Duodenum (tissue), 1 donor: Measurements from ENCODE around the genes SGSM2, METTL16 and RAP1GAP2.

DNA sequence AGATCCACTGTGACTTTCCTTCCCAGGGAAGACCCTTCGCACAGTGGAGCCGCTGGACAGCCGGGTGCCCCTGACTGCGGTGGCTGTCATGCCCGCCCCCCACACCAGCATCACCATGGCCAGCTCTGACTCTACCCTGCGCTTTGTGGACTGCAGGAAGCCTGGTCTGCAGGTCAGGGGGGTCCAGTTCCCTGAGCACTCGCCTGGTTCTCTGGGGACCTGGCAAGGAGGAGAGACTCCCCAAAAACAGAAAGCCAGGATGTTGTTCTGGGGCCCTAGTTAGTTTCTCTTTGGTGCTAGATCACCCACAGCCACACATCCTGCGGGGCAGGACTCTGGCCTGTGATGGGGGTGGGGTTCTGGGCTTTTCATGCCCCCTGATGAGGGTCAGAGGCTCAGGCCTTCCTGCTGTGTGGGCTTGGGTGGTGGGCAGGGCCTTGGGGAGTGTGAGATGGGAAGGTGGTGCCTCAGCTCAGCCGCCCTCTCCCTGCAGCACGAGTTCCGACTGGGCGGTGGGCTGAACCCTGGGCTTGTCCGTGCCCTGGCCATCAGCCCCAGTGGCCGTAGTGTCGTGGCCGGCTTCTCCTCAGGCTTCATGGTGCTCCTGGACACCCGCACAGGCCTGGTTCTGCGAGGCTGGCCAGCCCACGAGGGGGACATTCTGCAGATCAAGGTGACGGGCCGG, 7.0 kb upstream of the SERPINF2 start:
- PRO-cap, result no peak

GRCh38 chr17:1736936-1737762, 5.5 kb upstream of the SERPINF2 start:
- PRO-cap, result no peak

- PRO-cap, result no peak
Measured at GRCh38 chr17:1770890-1771264, 9.0 kb downstream of the SERPINF1 start.

- PRO-cap, result unidirectional peak, minus-strand start at chr17:1786965
Measured at GRCh38 chr17:1786885-1787547, 25.2 kb downstream of the SERPINF1 start.

DNA sequence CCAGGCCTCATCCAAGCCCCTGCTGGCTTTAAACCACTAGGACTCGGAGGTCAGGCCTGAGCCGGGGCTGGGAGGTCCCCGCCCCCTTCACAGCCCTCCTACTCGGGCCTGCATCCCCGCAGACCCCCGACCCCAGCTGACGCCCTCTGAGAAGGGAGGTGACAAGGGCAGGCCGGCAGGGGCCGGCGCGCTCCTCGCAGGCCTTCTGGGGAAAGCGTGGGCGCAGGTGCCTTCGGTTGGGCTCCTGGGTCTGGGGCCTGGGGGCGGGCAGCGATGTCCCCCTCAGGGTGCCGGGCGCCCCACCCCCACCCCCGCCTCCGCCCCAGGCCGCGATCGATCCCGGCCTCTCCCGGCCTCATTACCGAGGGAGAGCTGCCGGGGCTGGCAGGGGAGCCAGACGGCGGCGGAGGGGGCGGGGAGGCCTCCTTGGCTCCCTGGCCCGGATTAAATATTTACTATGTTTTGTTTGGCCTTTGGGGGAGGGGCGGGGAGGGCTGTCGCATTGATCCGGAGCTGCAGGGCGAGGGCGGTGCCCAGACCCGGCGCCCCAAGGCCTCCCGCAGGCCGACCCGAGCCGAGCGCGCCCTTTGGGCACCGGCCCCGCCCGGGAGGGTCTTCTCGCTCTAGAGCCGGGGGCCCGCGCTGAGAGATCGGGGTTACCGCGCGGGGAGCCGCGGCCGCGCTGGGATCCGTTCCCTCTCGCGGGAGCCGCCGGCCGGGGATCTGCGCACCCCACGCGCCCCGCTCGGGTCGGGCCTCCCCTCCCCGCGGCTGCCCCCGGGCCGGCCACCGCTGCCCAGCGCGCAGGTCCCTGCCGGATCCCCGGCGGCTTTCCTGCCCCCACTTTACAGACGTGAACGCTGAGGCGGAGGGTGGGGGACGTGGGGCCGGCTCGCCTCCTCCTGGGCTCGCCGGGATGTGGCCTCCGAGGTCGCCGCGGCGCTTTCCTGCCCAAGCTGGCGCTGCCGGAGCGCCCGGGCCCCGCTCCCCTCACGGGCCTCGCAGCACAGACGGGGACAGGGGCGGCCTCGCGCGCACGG, 27.1 kb downstream of the RTN4RL1 start:
- PRO-cap, result bidirectional peak, plus-strand start at position 536 of the sequence, minus-strand start at position 360 of the sequence

DNA sequence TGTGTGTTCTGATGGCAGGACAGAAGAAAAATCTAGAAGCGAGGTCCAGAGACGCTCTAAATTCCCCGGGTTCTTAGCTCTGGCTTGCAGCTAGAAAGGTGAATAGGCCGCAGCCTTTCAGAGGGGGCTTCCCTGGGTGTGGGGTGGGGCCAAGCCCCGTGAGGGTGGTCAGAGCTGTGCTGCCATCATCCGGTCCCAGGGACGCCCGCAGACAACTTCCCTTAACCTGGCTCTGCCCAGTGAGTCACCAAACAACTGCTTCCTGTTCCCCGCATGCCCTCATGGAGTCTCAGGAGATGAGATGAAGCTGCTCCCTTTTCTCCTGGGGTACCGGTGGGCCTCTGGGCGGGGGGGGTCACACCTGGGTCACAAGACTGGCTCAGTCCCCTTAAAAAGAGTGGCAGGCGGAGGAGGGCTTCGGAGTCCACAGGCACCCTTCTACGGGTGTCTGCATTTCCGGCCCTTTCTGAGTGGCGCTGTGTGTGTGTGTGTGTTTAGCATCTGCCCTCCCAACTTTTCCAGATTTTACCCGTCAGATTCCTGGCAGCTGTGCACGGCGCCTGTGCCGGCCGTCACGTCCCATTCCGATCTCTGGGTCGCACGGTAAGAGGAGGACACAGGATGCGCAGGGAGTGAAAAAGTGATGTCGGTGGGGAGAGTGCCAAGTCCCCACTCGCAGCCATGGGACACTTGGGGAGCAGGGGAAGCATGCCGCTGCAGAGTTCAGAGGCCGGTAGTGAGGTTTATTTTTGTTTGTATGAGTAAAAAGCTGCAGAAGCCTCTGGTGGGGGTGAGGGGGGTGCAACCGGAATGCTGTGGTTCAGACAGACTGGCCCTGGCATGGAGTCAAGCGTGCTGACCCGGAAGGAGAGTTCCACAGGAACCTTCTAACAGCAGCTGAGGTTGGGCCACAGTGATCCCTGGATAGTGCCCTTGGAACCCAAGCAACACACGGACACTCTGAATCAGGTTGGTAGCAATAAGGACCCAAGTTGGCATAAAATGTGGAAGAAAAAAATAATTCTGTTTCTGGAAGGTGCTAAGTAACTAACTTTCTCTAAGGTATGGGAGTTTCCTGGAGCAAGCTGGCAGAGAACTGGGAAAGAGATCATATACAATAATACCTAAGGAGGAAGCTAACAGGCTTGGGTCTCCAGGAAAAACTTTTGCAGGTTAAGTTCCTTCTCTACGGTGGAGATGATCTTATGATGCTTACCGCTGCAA, 16.9 kb downstream of the HIC1 start:
- PRO-cap, result no peak

- PRO-cap, result bidirectional peak, plus-strand start at chr17:2177649, minus-strand start at chr17:2177443
Measured at GRCh38 chr17:2177146-2177911, 122.4 kb downstream of the HIC1 start.

- PRO-cap, result no peak
Measured at GRCh38 chr17:2181203-2182216, 122.1 kb downstream of the SMG6 start.

DNA sequence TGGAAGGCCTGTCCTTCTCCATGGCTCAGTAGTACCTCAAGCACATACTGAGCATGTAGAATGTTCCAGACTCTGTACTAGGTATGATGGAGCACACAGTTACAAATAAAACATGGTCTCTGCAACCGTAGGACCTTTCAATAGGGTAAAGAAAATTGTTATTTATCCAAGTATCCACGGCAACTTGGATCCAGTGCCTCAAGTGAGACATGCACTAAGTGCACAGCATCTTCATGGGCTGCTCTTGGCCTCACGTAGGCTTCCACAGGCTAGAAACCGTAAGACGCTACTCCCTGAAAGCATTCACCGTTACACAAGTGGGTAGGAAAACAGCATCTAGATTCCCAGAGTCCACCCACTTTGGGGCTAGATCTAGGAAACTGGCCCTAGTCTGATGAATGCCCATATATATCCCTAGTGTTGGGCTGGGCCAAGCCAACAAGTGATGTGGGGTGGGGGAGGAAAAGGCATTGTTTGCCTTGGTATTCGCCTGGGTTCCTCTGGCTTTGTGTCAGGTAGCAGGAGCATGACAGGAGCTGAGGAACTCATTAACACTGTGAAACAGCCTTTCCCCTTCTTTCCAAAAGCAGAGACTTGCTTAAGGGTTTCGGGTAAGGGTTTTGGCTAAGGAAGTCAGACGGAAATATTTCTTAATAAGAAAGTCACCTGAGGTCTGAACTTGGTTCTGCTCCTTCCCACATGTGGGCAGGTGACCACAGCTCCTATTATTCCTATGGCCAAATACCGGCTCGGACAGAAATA, 112.4 kb downstream of the SMG6 start:
- PRO-cap, result no peak

DNA sequence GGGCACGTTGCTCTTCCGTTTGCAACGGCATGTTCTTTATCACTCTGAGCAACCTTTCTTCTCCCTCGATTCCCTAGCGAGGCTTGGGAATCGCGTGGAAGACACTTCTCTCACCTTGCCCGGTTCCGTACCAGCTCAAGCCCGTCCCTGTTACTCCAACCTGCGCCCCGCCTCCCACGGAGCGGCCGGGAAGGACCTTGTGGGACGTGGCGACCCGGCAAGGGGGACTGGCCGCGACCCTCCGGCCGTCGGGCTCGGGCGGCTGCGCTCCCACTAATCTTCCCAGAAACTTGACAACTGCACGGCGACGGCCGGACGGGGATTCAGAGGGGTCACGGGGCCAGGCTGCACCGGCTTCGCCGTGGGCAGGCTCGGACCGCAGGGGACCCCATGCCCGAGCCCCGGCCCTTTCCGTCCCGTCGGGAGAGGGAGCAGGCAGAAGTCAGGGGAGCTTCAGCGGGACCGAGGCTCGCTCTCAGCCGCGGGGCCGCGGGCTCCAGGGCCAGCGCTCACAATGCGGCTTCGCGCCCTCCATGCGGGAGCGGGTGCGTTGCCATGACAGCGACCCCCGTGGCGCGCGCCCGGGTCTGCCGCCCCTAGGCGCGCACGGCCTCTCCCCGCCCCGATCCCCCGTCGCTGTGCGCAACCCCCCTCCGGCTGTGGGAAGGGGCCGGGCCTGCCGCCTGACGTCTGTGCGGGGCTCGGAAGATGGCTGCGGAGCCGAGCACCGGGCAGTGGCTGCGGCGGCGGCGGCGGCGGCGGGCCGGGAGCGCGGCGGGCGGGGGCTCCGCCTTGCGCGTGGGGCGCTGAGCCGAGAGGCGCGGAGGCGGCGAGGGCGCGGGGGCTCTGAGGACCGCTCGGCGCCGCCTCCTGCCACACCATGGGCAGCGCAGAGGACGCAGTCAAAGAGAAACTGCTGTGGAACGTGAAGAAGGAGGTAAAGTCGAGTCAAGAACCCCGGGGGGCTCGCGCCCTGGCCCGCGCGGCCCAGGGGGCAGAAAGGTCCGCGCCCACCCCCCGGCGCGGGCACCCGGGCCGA, at the start of gene SGSM2:
TSS of gene SGSM2 (plus strand) at position 693 of the 1,039 bp plus-strand sequence.
- PRO-cap, result bidirectional peak, plus-strand start at position 707 of the sequence, minus-strand start at position 638 of the sequence

- PRO-cap, result bidirectional peak, plus-strand start at chr17:2394039, minus-strand start at chr17:2393865
Measured at GRCh38 chr17:2393932-2394550, 6.8 kb downstream of the MNT start.

- PRO-cap, result bidirectional peak, plus-strand start at chr17:2399109, minus-strand start at chr17:2398988
Measured at GRCh38 chr17:2398665-2399154, 2.1 kb downstream of the MNT start.

DNA sequence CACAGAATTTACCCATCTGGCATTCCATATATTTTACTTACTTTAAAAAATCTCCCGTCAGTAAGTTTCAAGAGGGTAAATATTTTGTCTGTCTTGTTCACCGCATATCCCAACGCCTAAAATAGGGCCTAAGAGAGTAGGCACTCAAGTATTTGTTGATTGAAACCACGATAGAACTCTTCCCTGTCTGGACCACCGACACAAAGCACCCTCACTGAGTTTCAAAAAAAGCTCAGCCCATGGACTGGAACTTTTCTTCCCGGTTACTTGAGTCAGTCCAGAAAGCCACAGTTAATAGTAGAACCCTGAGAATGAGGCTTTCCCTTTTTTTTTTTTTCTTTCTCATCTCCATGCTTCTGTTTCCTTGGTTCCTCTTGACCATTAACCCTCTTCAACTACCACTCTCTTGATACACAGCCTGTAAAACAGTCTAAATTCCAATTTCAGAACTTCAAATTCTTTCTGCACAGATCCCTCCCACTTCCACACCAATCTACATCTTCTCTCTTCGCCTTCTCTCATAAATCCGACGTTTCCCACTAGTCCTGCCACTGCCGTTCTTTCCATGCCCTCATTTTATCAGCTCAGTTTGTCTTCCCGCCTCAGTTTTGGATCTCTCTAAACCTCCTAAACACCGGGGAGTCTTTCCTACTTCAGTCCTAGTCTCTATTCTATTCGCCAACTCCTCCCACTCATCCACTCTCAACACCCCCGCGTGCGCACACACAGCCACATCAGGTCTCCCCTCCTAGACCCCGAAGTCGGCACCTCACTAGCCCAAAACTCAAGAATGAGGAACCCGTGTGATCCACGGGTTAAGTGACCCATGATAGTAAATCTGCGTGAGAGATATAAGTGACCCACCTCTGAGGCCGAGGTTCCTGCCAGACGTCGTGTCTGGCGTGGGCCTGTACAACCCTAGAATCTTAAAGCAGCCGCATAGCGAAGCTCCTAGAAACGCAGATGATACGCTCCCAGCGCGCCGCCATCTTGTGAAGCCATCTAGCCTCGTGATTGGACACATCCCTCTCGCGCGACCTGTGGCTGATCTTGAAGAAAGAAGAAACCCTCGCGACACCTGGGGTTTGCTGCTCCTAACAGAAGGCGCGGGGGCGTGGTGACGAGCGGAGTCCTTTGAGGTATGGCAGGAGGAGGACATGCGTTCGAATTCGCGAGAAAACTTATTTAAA, at the start of gene METTL16:
TSS of gene METTL16 (minus strand) at position 994 of the 1,190 bp plus-strand sequence.
- PRO-cap, result bidirectional peak, plus-strand start at position 1,100 of the sequence, minus-strand start at position 928 of the sequence

DNA sequence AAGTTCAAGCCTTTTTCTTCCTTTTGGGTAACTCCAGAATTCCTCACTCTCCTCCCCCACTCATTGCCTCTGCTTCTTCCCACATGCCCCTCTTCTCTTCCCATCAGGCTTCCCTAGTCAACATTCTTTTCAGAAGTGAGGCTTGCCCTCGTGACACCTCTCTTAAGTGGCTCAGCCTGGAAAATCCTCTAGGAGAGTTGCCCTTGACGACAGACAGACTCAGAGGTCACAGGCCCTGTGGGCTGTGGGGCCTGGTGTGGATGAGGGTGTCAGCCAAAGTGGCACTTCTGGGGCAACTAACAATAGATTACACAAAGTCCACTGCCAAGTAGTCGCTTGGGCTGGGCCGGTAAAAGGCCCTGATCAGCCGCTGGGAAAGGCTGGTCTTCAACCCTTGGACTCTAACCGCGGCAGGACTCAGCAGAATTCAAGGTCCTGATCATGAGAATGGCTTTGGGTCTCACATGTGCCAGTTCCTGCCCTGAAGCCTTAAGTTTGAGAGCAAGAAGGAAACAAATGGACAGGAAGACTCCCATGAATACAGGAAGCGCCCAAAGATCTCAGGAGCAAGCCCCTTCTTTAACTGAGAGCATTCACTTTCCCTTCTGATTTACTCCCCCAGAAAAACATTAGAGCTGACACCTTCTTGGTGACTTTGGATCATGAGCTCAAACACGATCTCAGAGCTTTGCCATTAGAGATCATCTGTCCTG, 33.8 kb upstream of the METTL16 start:
- PRO-cap, result bidirectional peak, plus-strand start at position 442 of the sequence, minus-strand start at position 164 of the sequence

- PRO-cap, result no peak
Measured at GRCh38 chr17:2683628-2684801, 27.5 kb downstream of the CLUH start.

GRCh38 chr17:2692174-2693173, 19.1 kb downstream of the CLUH start:
- PRO-cap, result no peak

DNA sequence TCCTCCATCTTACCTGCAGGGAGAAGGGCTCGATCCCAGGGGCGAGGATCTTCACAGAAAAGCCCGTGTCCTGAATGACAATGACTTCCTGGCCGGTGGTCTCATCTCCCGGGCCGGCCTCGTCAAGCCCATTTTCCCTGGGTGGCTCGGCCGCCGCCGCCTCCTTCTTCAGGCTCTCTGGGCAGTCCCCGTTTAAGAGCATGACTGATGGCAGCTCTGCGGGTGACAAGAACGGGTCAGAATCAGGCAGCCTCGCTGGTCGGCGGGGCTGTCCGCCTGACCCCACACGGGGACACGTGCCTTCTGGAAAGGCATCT, 7.3 kb downstream of the CLUH start:
- PRO-cap, result no peak

DNA sequence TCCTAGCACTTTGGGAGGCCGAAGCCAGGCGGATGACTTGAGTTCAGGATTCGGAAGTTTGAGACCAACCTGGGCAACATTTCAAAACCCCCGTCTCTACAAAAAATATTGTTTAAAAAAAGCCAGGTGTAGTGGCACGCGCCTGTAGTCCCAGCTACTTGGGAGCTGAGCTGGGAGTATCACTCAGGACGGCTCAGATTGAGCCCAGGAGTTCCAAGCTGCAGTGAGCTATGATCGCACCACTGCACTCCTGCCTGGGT, 1.2 kb upstream of the CLUH start:
- PRO-cap, result no peak

DNA sequence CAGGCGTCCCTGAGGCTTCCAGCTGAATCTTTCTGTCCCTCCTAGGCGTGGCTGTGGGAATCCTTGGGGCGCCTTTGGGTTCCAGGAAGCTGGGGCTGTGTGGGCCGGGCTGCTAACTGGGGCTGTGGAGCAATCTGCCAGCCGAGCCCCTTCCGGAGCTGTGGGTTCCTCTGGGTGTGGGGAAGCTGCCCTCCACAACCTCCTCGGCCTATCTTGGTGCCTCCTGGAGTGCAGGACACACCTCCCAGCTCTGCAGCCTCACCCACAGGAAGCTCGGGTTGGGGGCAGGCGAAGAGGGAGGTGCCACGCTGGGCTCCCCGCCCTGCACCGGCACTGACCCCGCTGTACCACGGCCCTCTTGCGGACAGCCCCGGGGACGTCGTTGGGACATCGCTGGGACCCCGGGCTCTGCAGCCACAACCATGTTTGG, at the start of gene RAP1GAP2:
TSS of gene RAP1GAP2 (plus strand) at position 333 of the 430 bp plus-strand sequence.
- PRO-cap, result bidirectional peak, plus-strand start at position 287 of the sequence, minus-strand start at position 91 of the sequence

GRCh38 chr17:3048499-3049053, 14.8 kb downstream of the OR1D5 start:
- PRO-cap, result no peak